ENCODE data around the genes CEP295, FUT4 and CWC15.

DNA sequence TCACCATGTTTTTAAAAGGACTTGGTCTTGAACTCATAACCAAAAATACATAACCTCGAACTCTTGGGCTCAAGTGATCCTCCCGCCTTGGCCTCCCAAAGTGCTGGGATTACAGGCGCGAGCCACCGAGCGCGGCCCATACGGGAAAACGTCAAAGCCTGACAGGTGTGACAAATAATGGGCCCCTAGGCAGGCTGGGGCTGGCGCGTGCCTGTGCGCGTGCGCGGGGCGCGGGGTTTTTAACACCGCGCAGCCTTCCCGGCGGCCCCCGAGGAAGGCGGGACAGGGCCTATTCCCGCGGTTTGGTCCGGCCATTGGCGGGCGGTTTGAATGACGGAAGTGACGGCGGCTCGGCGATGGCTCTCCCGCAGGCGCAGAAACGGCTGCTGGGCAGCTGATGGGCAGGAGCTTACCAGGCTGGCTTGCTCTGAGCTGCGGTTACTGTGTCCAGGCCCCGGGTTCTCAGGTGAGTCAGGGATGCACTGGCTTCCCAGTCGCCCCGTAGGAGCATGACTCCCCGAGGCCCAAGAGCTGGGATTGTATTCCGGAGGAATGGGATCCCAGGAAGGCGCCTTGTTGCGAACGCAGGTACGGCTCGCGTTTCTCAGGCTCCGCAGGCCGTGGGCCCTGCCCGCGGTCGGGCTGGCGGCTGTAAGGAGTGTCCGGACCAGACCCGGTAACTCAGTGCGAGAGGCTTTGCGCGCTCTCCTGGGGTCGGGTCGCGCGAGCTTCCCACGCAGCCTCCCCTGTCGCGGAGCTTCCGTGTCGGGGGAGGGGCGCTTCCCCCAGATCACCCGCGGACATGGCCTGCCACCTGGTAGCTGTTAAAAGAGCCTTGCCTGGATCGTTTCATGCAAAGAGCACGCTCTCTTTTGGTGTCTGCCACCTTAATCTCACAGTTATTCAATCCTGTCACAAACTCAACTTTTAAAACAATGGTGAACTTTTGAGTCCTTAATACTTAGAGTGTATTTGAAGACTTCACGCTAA, at the start of gene CEP295:
TSS of gene CEP295 (plus strand) at position 374 of the 990 bp plus-strand sequence.
- PRO-cap, 3 experiments, result peak in 3 of 3 experiments; most common plus-strand start position 378 of the sequence (in 2); most common minus-strand start position 140 of the sequence (in 1)
- RAMPAGE, long total RNA, 4 experiments, result start-site peak on the plus strand in 3 of 4 experiments, centred at positions 388 to 409 of the sequence, 59 to 288 reads per replicate
- RRBS, result 1% methylated on average over 12 of the region's 74 CpGs

DNA sequence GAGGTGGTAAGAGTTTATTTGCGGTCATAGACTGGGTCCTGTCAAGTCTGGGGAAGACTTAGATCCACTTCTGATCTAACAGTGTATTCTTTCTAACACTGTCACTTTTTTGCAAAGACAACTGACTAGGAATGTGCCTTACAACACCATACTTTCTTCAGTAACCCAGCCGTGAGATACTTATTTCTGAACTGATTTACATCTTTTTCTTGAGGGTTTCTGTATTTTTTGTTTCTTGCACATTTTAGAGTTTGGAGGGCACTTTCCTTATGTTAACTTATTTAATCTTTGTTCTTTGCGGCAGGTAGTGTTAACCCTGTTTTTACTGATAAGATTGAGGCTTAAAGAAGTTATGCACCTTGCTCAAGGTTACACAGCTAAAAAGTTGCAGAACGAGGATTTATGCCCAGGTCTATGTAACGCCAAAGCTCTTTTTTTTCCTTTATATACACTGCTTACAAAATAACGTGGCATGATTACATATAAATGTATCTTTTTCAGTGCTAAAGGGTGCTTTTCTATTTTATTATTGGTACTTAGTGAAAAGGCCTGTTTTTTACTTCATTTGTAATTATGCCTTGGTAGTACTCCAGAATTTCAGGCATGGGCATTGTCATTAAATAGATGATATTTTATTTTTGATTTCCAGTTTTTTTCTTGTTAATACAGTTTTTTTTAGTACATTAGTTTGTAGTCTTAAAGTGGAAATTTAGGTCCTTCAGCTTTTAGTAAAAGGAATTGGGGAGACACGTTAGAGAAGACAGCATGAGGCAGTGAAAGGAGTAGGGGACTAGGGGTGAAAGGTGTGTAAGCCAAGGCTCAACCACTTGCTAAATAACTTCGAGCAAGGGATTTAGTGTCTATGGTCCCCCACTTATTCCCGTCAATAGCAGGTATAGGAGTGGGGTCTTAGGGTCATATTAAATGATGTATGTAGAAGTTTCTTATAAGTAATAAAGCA, 14.0 kb downstream of the MED17 start:
- PRO-cap, 3 experiments, result no peak in any of the 3 experiments
- RAMPAGE, long total RNA, 4 experiments, result no peak in any of the 4 experiments
- RRBS, result no CpG with 5 or more reads among the region's 9 CpGs

DNA sequence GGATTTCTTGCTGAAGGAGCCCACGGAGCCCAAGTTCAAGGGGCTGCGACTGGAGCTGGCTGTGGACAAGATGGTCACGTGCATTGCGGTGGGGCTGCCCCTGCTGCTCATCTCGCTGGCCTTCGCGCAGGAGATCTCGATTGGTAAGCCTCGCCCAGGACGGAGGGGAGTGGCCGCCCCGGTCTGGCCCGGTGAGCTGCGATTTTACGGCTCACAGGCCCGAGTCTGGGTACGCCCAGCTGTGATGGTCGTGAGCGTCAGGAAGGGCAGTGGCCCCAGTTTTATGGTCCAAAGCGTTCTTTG, 661 bp downstream of the PANX1 start:
- PRO-cap, 3 experiments, result peak in 3 of 3 experiments; most common plus-strand start position 222 of the sequence (in 2); most common minus-strand start position 67 of the sequence (in 1)
- RAMPAGE, long total RNA, 4 experiments, result no peak in any of the 4 experiments
- RRBS, result no CpG with 5 or more reads among the region's 20 CpGs

DNA sequence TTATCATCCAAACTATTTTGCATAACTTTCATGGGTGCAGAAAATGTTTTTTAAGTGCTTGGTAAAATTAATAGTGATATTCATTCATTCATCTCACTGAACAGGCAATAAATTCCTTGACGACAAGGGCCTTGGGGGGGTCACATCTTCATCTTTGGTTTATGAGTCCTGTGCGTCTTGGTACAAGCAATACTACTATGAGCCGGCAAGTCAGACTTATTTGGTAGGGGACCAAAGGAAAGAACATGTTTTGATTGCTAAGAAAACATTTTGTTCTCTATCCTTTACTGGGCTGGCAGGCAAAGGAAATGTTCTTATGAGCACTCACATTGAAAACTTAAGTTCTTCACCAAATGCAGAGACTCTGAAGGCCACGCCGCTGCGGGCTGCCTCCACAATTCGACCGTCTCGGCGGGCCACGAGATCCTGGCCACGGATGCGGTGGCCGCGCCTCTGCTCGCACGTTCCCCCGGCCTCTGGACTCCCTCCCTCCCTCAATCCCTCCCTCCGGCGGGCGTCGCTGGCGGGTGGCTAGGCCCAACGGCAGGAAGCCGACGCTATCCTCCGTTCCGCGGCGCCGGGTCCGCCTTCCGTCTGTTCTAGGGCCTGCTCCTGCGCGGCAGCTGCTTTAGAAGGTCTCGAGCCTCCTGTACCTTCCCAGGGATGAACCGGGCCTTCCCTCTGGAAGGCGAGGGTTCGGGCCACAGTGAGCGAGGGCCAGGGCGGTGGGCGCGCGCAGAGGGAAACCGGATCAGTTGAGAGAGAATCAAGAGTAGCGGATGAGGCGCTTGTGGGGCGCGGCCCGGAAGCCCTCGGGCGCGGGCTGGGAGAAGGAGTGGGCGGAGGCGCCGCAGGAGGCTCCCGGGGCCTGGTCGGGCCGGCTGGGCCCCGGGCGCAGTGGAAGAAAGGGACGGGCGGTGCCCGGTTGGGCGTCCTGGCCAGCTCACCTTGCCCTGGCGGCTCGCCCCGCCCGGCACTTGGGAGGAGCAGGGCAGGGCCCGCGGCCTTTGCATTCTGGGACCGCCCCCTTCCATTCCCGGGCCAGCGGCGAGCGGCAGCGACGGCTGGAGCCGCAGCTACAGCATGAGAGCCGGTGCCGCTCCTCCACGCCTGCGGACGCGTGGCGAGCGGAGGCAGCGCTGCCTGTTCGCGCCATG, at the start of gene FUT4:
TSS of gene FUT4 (plus strand) at position 567 of the 1,157 bp plus-strand sequence.
- PRO-cap, 3 experiments, result peak in 3 of 3 experiments; most common plus-strand start position 567 of the sequence (in 3); most common minus-strand start position 979 of the sequence (in 3)
- RAMPAGE, long total RNA, 4 experiments, result start-site peak on the plus strand in 1 of 4 experiments, centred at position 543 of the sequence, 25 reads per replicate
- RRBS, result 1% methylated on average over 53 of the region's 90 CpGs

- PRO-cap, 3 experiments, result no peak in any of the 3 experiments
- RAMPAGE, long total RNA, 4 experiments, result no peak in any of the 4 experiments
- RRBS, result no CpG with 5 or more reads among the region's 12 CpGs
Measured at GRCh38 chr11:94657236-94657656, 90.1 kb downstream of the PIWIL4 start.

- PRO-cap, 3 experiments, result no peak in any of the 3 experiments
- RAMPAGE, long total RNA, 4 experiments, result no peak in any of the 4 experiments
- RRBS, result no CpG with 5 or more reads among the region's 7 CpGs
Measured at GRCh38 chr11:94814162-94814766, 46.1 kb downstream of the AMOTL1 start.

- PRO-cap, 3 experiments, result peak in 3 of 3 experiments; most common plus-strand start chr11:94973681 (in 3); most common minus-strand start chr11:94973339 (in 1)
- RAMPAGE, long total RNA, 4 experiments, result start-site peak on the plus strand in 3 of 4 experiments, at chr11:94973681-94973733 at its widest, 22 to 35 reads per replicate; start-site peak on the minus strand in 4 of 4 experiments, at chr11:94973550-94973585 at its widest, 496 to 3,626 reads per replicate
- RRBS, result no CpG with 5 or more reads among the region's 73 CpGs
Measured at GRCh38 chr11:94972950-94974130, at the start of gene CWC15. Gene CWC15, minus strand, starts transcription at chr11:94973556.

GRCh38 chr11:95080971-95082133, 8.3 kb upstream of the ENDOD1 start:
- PRO-cap, 3 experiments, result no peak in any of the 3 experiments
- RAMPAGE, long total RNA, 4 experiments, result no peak in any of the 4 experiments
- RRBS, result no CpG with 5 or more reads among the region's 10 CpGs

GRCh38 chr11:95089997-95090721, 513 bp downstream of the ENDOD1 start:
- PRO-cap, 3 experiments, result peak in 3 of 3 experiments; most common plus-strand start chr11:95090455 (in 3); most common minus-strand start chr11:95090399 (in 2)
- RAMPAGE, long total RNA, 4 experiments, result no peak in any of the 4 experiments
- RRBS, result 1% methylated on average over 36 of the region's 58 CpGs

GRCh38 chr11:95130438-95131245, 41.0 kb downstream of the ENDOD1 start:
- PRO-cap, 3 experiments, result no peak in any of the 3 experiments
- RAMPAGE, long total RNA, 4 experiments, result no peak in any of the 4 experiments
- RRBS, result no CpG with 5 or more reads among the region's 7 CpGs

DNA sequence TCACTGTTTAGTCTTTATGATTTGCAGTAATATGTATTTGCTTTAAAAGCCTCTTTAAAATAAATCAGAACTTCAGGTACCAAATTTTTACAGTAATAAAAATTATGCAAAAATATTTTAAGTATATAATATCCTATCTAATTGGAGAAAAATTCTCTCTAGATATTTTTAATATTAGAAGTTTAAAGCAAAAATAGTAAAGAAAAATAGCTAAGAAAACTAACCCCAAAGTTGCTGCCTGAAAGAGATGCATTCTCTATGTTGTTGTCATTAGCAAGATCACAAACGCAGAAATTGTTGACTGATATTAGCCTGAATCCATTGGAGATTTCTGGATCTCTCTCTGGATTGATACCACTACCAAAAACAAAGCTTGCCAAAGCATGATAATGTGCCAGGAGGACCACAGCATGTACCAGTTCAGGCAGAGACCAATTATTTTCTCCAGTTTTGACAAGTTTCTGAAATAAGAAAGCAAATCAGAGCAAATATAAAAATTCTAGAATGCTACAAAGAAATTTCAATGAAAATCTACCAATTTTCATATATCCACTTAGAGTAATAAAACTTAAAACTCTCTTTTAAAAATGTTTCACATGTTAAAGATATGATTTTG, 45.9 kb downstream of the SESN3 start:
- PRO-cap, 3 experiments, result no peak in any of the 3 experiments
- RAMPAGE, long total RNA, 4 experiments, result no peak in any of the 4 experiments
- RRBS, result no CpG with 5 or more reads among the region's 1 CpG

GRCh38 chr11:95512546-95512932, 277.0 kb downstream of the FAM76B start:
- PRO-cap, 3 experiments, result peak in 1 of 3 experiments; most common minus-strand start chr11:95512828 (in 1)
- RAMPAGE, long total RNA, 4 experiments, result no peak in any of the 4 experiments
- RRBS, result no CpG with 5 or more reads among the region's 3 CpGs

- PRO-cap, 3 experiments, result no peak in any of the 3 experiments
- RAMPAGE, long total RNA, 4 experiments, result no peak in any of the 4 experiments
- RRBS, result no CpG with 5 or more reads among the region's 6 CpGs
Measured at GRCh38 chr11:95794139-95794691, 3.9 kb downstream of the CEP57 start.

- PRO-cap, 3 experiments, result no peak in any of the 3 experiments
- RAMPAGE, long total RNA, 4 experiments, result no peak in any of the 4 experiments
- RRBS, result no CpG with 5 or more reads among the region's 6 CpGs
Measured at GRCh38 chr11:96074662-96075345, 150.9 kb upstream of the MTMR2 start.

GRCh38 chr11:96199412-96199877, 143.6 kb downstream of the MAML2 start:
- PRO-cap, 3 experiments, result no peak in any of the 3 experiments
- RAMPAGE, long total RNA, 4 experiments, result no peak in any of the 4 experiments
- RRBS, result no CpG with 5 or more reads among the region's 8 CpGs

GRCh38 chr11:96204581-96205377, 138.2 kb downstream of the MAML2 start:
- PRO-cap, 3 experiments, result no peak in any of the 3 experiments
- RAMPAGE, long total RNA, 4 experiments, result no peak in any of the 4 experiments
- RRBS, result no CpG with 5 or more reads among the region's 6 CpGs

DNA sequence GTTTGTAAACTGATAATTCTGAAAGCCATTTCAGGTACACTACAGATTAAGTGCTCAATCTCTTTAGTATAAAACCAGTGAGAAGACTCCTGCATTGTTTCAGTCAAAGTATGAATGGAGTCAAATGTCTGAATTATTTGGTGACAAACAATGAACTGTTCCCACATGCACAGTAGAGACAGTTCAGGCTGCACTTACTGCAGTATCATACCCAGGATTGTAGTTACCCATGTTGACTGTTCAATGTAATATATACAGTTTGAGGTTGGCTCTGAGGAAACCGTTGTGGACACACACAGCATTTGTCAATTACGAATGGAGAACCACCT, 96.5 kb downstream of the MAML2 start:
- PRO-cap, 3 experiments, result peak in 1 of 3 experiments; most common minus-strand start position 225 of the sequence (in 1)
- RAMPAGE, long total RNA, 4 experiments, result no peak in any of the 4 experiments
- RRBS, result no CpG with 5 or more reads among the region's 2 CpGs

DNA sequence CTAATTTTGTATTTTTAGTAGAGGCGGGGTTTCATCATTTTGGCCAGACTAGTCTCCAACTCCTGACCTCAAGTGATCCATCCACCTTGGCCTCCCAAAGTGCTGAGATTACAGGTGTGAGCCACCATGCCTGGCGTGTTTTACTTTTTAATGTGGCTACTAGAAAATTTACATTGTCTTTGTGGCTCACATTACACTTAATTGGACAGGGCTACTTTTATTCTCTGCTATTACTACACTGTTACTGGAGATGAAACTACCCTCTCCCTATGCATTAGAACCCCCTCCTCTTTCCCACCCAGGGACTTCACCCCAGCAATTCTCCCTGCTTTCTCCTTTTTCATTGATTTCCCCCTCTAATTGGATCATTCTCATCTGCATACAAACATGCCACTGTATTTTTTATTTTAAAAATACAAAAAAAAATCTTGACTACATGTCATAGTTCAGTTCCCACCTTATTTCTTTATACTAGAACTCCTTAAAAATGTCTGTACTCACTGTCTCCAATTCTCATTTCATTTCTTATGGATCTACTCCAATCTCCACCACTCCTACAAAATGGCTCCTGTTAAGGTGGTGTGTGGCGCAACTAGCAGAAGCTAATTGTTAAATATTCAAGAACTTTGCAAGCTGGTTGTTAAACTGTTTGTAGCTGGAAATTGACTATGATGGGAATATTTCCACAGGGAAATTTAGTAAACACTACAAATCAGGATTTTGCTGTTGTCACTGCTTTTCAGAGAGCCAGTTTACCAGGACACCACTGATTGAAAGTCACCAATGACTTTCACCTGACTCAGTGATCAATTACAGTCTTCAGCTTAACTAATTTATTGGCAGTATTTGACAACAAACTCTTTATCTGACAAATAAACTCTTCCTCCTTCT, 94.5 kb downstream of the MAML2 start:
- PRO-cap, 3 experiments, result no peak in any of the 3 experiments
- RAMPAGE, long total RNA, 4 experiments, result no peak in any of the 4 experiments
- RRBS, result no CpG with 5 or more reads among the region's 3 CpGs

DNA sequence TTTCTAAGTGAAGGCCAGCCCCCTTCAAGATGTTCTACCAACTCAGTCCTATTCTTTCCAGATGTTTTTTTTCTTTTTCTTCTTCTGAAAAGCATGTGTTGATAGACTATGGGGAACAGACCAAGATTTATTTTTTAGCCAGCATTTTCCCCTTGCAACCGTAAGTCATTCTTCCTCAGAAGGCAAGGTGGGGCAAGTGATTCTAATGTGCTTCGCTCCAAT, 83.9 kb downstream of the MAML2 start:
- PRO-cap, 3 experiments, result no peak in any of the 3 experiments
- RAMPAGE, long total RNA, 4 experiments, result no peak in any of the 4 experiments
- RRBS, result no CpG with 5 or more reads among the region's 2 CpGs

GRCh38 chr11:96337462-96338024, 5.5 kb downstream of the MAML2 start:
- PRO-cap, 3 experiments, result no peak in any of the 3 experiments
- RAMPAGE, long total RNA, 4 experiments, result no peak in any of the 4 experiments
- RRBS, result no CpG with 5 or more reads among the region's 4 CpGs